Measurements from ENCODE around the genes CNTNAP1 and PSME3.

DNA sequence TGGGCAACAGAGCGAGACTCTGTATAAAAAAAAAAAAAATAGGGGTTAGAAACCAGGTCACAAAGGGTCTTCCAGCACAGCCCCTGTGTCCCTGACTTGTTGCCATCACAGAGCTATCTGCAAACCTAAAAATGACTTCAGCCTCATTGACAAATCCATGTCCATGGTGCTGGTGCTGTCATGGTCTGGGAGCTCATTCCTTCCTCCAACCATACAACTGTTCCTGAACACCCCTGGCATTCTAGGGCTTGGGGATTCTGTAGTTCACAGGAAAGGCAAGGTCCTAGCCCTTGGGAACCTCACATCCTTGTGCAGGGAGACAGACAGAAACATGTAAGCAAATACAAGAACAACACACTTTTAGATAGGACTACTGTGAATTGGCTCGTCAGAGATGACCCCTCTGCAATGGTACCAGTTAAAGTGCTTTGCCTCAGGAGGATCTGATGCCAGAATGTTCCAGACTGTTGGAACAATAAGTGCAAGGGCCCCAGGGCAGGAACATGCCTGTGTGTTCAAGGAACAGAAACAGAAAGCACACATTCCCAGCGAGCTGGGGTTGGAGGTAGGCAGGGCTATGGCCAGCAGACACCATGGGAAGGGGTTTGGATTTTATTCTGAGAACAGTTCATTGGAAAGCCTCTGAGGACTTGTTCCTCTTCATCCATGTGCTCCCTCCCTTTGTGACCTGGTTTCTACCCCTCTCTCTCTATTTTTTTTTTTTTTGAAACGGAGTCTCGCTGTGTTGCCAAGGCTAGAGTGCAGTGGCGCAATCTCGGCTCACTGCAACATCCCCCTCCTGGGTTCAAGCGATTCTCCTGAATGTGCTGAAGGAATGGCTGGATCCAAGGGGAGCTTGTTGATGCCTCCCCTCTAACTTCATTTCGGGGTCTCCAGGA, 6.1 kb downstream of the STAT5A start:
- PRO-cap = no peak

- PRO-cap = no peak
These were observed 21.0 kb downstream of the STAT5A start for GRCh38 chr17:42309202-42309864.

DNA sequence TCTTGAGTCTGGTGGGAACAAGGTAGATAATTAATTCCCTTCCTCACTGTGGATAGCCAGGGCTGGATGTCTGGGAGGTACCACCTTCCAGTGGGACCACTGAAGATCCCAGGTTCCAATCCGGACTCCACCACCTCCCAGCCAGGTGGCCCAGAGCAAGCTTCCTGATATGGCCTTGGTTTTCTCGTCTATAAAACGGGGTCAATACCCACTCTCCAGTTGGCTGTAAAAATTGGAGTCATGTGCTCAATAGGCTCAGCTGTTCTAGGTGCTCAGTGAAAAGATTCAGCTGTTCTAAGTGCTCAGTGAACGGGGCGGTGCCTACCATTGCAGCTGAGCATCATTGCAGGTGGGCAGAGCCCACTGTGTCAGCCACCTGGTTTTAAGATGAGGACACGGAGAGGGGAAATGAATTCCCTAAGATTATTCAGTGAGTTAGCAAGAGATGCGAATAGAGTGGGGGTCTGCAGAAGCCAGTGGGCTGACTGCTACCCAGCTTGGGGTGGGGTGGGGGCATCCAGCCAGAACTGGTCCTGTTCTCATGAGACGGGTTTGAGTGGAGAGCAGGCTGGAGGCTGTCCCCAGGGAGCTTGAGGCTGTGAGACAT, 21.7 kb downstream of the STAT5A start:
- PRO-cap = no peak

GRCh38 chr17:42312840-42313567, 24.7 kb downstream of the STAT5A start:
- PRO-cap = no peak

GRCh38 chr17:42319591-42320462, 31.5 kb downstream of the STAT5A start:
- PRO-cap = no peak

DNA sequence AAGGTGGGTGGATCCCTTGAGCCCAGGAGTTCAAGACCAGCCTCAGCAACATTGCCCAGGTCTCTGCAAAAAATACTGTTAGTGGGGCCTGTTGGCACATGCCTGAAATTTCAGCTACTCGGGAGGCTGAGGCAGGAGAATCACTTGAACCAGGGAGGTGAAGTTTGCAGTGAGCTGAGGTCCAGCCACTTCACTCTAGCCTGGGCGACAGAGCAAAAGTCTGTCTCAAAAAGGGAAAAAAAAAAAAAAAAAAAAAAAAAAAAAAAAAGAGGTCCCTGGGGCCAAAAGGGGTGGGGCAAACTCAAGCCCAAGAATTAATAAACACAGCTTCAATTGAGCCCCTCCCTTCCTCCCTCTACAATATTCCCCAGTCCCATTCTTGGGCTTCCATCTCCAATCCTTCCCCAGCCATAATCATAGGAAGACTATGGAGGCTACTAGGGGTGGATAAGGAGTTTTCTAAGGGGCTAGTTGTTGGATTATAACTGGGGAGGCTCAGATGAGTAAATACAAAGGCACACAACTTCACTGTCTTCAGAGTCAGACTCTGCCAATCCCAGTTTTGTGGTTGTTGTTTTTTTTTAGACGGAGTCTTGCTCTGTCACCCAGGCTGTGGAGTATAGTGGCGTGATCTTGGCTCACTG, 9.6 kb downstream of the CAVIN1 start:
- PRO-cap = unidirectional peak, minus-strand start at position 197 of the sequence

DNA sequence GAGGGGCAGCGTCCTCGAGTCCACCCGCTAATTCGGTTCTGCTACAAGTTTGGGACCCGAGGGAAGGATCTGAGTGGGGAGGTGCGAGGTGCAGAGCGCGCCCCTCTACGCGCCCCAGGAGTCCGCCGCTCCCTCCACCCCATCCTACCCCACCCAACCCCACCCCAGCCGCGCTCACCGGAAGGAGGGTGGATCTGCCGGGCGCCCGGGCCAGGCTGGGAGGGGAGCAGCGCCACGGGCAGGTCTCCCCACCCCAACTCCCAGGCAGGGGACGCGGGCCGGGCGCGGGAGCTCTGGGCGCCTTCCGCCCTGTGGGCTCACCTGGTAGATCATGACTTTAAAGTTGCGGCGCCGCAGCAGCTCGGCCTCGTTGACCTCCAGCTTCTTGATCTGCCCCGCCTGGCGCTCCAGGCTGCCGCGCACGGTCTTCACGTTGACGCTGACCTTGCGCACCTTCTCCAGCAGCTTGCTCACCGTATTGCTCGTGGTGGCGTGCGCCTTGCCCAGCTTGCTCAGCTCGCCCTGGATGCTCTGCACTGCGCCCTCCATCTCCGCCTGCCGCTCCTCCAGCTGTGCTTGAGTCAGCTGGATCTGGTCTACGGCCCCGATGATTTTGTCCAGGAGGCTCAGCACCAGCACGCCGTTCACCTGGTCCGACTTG, 620 bp downstream of the CAVIN1 start:
- PRO-cap = bidirectional peak, plus-strand start at position 213 of the sequence, minus-strand start at position 146 of the sequence

DNA sequence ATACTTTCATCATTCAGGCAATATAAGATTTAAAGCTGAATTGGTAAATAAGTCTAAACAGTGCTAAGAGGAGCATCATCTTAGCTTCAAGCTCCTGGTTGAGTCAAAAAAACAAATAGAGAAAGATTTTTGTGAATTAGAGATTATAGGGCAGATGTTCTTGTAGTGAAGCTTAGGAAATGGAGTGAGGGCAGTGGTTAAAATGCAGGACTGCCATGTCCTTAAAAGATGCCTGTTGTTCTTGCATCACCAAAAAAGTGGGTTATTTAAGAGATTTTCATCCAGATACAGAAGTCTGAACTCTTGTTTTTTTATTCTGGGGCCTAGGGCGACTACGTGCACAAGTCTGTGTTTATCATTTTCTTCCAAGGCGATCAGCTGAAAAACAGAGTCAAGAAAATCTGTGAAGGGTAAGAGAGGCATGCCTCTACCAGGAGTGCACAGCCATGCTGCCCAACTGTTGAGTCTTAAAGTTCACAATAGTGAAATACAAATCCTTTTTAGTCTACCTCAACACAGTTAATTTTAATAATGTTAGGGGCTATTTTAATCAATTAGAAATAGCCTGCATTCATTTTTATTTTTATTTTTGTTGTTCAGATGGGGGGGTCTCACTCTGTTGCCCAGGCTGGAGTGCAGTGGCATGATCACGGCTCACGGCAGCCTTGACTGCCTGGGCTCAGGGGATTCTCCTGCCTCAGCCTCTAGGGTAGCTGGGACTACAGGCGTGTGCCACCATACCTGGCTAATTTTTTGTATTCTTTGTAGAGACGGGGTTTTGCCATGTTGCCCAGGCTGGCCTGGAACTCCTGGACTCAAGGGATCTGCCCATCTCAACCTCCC, 21.9 kb downstream of the ATP6V0A1 start:
- PRO-cap = no peak

DNA sequence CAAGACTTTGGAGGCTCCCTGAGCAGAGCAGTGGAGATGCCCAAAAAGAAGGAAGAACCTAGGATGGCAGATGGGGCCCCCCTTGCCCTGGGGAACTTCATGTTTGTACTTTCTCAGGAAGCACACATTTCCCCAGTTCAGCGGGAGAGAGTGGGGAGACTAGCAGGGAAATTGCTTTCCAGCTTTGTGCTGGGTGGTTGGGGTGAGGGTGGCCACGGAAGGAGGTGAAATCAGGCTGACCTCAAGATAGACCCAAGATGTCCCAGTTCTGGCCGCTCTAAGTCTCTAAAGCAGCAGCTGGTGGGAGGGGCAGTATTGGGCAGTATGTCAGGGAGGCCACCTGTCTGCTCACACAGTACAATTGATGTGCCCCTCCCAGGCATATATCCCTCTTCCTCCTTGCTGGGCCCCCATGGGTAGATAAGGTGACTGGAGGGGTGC, 17.2 kb upstream of the NAGLU start:
- PRO-cap = no peak

DNA sequence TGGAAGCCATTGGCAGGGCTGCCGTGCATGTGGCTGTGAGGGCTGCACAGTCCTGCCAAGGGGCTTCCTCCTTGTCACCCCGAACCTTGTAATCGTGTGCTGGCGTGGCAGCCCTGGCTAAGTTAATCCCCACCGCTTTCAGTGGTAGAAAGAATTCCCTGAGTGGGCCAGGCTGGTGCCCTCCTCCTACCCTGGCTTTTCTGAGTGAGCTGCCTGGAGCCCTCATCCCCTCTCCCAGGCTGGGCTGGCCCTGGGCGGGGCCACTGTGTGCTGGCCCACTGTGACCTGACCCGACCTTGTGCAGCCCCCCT, 14.0 kb upstream of the NAGLU start:
- PRO-cap = no peak

DNA sequence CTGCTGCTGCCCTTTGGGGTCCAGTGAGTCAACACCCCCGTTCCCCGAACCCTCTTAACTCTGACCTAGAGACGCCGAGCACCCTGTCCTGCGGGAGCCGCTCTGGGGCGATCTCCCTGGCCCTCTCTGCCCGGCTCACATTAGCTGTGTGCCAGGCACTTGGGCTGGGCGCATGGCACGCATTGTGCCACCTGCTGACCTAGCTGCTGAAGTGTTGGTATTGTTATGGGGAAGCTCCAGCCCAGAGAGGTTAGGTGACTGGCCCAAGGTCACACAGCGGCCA, 1.1 kb downstream of the HSD17B1 start:
- PRO-cap = no peak

DNA sequence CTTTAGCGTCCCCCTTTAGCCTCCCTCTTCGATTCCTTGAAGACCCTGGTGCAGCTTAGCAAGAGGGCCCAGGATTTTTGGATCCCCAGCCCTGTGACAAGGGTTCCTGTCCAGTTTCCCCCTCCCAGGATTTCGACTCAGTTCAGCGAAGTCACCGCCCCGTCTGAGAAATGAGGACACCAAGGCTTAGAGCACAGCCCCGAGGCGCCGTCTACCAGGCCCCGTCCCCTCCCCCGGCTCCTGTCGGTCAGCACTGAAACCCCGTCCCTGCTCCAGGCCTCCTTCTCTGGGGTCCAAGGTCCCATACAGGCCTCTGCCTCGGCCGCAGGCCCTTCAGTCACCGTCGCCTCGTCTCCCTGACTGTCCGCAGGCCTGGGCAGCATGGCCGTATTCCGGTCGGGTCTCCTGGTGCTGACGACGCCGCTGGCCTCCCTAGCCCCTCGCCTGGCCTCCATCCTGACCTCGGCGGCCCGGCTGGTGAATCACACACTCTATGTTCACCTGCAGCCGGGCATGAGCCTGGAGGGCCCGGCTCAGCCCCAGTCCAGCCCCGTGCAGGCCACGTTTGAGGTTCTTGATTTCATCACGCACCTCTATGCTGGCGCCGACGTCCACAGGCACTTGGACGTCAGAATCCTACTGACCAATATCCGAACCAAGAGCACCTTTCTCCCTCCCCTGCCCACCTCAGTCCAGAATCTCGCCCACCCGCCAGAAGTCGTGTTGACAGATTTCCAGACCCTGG, 466 bp downstream of the COASY start:
- PRO-cap = no peak

GRCh38 chr17:42577926-42579030, 749 bp upstream of the PSMC3IP start:
- PRO-cap = no peak

DNA sequence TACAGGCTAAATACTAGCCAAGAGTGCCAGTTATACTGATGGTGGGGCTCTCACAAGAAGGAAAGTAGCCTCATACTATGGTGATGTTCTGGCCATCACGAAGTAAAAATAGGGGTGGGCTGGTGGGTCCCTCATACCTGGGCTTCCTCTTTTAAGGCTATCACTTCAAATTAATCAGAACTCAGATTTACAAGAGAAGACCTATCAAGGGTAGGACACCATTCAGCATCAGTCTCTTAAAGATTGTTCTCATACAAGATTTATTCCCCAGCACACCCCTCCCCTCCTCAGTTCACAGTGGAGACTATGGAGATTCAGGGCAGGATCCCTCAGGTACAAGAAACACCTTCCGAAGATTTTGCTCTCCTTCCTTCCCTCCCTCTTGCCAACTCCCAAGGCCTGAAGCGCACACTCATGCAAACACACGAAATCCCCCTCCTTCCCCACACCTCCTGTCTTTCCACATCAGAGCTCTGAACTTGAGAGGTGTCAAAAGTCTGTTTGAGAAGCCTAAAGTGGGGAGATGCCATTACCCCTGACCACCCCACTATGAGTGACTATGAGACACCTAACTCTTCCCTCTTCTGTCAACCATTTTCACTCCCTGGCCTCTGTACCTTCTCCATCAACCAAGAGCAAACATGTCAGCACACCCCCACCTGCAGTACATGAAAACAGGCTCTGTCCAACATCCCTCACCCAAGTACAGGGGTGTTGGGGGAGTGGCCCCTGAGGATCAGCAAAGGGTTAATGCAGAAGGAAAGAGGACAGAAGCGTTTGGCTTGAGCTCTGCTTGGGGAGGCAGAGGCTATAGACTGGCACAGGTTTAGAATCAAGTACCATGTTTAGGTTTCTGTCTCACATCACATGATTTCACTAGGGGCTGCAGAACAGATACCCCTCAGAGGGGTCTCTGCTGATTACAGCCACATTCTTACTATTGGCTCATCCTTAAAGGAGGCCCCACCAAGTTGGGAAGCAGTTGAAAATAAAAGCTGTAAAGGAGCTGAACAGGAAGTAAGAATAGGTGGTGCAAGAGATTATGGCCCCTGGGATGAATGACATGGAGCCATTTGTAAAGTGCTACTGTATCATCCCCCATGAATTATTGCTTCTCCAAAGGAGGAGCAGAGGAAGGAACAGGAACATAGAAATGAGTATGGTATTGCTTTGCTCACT, 2.1 kb upstream of the PSMC3IP start:
- PRO-cap = no peak

DNA sequence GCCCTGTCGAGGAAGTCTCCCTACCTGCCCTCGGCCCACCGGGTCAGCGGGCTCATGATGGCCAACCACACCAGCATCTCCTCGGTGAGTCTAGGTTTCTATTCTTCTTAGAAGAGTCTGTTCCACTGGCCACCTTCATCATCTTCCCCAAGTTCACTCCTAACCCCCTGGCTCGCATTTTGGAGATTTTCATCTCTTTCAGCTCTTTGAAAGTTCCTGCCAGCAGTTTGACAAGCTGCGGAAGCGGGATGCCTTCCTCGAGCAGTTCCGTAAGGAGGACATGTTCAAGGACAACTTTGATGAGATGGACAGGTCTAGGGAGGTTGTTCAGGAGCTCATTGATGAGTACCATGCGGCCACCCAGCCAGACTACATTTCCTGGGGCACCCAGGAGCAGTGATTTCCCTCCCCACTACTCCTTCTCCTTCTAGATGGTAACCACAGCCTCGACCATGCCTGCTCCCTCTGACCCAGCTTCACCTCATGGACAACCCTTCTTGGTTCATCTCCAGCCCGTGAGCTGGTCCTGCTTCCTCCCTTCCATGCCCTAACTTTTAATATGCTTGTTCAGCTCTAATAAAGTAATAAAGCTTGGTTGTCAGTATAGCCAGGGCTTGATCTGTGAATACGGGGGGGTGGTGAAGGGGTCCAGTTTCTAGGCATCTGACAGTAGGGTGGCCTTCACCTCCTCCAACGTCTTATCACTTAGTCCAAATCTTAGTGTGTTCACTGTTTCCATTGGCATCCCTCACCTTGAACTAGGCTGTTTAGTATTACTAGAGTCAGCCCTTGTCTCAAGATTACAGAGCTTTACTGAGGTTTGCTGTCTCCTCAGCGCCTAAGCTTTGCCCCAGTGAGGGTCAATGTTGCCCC, 7.6 kb downstream of the TUBG2 start:
- PRO-cap = no peak

GRCh38 chr17:42682162-42683355, at the start of gene CNTNAP1:
Gene CNTNAP1 (plus strand): TSS chr17:42682531.
- PRO-cap = bidirectional peak, plus-strand start at chr17:42682635, minus-strand start at chr17:42682417; bidirectional peak, plus-strand start at chr17:42683130, minus-strand start at chr17:42683030

DNA sequence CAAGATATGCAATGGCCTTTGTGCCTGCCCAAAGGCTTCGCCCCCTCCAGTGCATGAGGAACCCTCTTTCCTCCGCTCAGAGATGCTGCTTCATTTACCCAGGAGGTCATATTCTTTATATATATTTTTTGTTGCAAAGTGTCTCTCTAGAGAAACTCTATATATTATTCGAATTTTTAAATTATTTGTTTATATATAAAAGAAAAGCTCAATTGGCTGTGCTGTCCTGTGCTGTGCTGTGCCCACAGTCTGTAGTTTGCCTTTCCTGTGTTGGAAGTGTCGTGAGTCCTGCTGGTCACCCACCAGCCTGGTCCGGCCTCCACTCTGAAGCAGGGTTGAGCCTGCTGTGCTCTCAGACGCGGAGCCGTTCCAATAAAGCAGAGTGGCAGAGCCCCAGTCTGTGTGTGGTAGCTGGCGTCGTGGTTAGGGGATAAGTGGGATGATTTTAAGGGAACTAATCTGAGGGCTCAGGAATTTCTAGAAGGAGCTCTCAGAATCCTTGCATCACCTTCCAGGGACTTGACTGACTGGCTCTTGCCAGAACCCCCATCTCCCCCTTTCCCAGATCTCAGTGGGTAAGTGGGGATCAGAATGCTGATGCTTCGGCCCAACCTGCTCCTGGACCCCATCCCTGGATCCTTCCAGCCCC, 17.4 kb downstream of the CNTNAP1 start:
- PRO-cap = no peak

- PRO-cap = no peak
These were observed 1.1 kb upstream of the RAMP2 start for GRCh38 chr17:42759782-42760405.

- PRO-cap = no peak
These were observed 3.5 kb downstream of the WNK4 start for GRCh38 chr17:42783875-42784392.

- PRO-cap = bidirectional peak, plus-strand start at chr17:42833418, minus-strand start at chr17:42833380
These were observed at the start of gene PSME3 for GRCh38 chr17:42832607-42833701. Gene PSME3 (plus strand): TSS chr17:42833397.

Measured in anterior vena cava (tissue), 1 donor.